Metastatic Pancreatic Carcinoma in the Ovary (tissue), 1 donor: ENCODE results near the genes PLXNA1 and MGLL.

GRCh38 chr3:126413563-126414061 is 18.9 kb downstream of the CFAP100 start:
- PRO-cap: no peak

GRCh38 chr3:126450414-126450982 is 25.2 kb downstream of the ZXDC start:
- PRO-cap: no peak

DNA sequence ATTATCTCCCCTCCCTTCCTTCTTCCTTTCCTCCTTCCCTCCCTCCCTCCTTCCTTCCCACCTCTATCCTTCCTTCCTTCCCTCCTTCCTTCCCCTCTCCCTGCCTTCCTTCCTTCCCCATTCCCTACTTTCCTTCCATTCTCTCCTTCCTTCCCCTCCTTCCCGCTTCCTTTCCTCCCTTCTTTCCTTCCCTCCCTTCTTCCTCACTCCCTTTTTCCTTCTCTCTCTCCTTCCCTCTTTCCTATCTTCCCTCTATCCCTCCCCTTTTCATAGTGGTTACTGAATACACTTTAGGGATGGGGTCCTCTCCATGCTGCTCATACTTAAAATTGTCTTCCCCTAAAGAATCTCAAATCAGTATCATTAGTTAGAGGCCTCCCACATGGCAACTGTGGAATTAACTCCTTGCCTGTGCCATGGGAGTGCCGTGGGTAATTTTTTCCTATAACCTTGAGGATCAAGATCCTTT is 40.5 kb upstream of the C3orf22 start:
- PRO-cap: no peak

DNA sequence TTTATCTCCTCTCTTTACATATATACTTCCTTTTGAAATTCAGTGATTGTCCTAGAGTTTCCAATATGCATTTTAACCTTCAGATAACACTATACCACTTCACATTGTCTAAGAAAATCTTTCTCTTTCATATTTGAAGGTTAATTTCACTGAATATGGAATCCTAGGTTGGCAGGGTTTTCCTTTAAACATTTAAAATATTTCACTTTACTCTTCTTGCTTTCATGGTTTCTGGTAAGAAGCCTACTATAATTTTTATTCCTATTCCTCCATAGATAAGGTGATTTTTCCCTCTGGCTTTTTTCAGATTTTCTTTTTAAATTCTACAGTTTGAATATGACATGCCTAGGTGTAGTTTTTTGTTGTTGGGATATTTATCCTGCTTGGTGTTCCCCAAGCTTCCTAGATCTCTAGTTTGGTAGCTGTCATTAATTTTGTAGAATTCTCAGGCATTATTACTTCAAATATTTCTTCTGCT is 42.1 kb upstream of the C3orf22 start:
- PRO-cap: no peak

- PRO-cap: no peak
These were observed 65.5 kb upstream of the PLXNA1 start for GRCh38 chr3:126917185-126917968.

DNA sequence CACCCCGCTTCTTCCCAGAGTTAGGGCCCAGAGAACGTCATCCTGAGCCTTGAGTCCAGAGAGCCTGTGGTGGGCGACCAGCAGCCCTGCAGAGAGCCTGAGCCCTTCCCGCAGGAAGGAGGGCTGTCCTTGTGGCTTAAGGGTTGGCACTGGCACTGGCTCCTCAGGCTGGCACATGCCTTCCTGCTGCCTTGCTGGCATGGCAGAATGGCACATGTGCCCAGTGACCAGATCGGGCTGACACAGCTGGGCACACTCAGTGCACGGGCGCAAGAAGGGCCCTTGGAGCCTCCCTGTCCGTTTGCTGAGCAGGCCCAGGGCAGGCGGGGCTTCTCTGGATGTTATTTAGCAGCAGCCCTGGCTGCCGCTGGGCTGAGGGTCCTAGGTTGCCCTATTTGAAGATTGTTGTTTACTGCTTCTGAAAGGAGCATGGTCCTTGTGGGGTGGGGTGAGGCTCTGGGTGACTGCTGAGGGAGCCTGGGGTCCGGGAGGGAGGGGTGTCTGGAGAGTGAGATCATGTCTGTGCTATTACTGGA is 50.3 kb upstream of the PLXNA1 start:
- PRO-cap: no peak

DNA sequence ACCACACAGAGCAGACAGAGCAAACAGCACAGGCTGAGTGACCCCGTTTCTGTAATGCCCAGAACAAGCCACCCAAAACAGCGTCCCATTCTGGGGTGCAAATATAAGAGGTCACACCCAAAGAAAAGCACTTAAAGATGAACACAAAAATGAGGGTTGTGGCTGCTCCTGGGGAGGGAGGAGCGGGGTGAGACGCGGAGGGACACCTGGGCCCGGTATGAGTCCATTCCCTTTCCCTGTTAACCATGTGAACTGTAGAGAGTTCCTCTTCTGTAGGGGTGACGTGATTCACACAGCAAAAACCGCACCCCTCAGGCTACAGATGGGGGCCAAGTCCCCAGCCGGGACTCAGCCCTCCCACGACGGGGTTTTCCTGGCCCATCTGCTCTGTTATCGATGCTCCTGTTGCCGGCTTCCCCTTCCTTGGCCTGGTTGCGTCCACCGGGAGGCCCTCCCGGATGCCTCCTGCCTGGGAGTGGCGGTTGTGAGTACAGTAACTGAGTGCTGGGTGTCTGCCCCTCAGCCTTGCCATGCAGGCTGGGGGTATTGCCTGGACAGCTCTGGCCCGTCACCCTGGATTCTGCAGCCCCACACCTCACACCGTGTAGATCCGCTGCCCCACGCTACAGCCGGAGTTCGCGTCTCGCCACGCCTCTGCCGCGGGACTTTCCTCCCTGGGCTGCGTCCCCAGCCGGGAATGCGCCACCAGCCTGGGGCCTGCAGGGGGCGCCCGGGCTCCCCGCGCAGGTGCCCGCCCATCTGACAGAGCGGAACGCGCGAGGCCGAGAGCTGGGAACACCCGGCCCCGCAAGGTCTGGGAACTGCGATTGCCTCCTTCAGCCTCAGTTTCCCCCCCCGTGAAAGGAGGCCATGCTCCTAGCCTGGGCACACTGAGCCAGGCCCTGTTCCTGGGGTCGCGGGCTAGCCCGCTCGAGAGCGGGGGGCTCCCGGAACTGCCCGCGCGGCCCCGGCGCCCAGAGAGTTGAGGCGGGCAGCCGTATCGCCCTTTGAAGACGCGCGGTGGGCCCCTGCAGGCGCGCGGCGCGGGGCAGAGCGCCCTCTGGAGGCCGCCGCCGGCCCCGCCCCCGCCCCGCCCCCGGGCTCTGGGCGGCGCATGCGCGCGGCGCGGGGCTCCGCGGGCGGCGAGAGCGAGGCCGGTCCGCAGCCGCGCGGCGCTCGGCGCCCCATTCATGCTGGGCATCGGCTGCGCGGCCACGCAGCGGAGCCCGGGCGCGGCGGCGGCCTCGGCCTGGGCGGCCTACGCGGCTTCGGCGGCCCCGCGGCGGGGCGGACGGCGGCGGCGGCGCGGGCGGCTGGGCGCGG is at the start of gene PLXNA1:
TSS of gene PLXNA1 (plus strand) at position 1,187 of the 1,323 bp plus-strand sequence.
- PRO-cap: bidirectional peak, plus-strand start at position 1,136 of the sequence, minus-strand start at position 1,020 of the sequence

GRCh38 chr3:127526641-127527179 is 63.8 kb downstream of the TPRA1 start:
- PRO-cap: no peak

GRCh38 chr3:127735814-127736627 is 63.3 kb downstream of the ABTB1 start:
- PRO-cap: no peak

DNA sequence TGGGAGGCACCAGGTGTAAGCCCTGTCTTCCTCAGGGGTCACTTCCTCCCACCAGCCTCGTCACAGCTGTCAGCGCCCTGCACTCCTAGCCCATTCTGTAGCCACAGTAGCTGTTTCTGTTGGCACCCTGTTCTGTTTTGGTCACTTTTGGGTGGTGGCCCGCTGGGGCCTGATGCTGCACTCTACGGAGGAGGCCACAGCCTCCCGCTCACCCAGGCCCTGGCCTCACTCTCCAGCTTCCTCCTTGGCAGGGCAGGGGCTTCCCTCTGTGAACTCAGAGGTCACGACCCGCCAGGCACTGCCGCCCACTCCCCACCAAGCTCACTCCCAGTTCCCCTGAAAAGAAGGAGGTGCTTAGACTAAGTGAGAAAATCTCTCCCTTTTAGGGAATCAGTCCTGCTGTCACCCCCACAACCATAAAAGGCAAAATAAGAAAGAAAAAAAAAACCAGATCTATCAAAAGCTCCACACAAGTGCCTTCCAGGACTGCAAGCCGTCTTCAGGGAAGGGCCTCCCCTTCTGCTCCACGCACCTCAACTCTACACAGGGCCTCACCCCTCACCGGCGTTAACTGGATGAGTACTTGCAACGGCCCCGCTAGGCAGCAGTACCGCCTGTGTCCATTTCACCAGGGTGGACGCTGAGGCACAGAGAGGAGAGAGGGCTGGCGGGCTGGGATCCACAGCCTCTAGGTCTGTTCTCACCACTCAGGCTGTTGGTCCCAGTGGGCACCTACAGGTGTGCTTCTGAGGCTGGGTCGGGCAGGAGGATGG is 68.2 kb downstream of the MGLL start:
- PRO-cap: no peak

DNA sequence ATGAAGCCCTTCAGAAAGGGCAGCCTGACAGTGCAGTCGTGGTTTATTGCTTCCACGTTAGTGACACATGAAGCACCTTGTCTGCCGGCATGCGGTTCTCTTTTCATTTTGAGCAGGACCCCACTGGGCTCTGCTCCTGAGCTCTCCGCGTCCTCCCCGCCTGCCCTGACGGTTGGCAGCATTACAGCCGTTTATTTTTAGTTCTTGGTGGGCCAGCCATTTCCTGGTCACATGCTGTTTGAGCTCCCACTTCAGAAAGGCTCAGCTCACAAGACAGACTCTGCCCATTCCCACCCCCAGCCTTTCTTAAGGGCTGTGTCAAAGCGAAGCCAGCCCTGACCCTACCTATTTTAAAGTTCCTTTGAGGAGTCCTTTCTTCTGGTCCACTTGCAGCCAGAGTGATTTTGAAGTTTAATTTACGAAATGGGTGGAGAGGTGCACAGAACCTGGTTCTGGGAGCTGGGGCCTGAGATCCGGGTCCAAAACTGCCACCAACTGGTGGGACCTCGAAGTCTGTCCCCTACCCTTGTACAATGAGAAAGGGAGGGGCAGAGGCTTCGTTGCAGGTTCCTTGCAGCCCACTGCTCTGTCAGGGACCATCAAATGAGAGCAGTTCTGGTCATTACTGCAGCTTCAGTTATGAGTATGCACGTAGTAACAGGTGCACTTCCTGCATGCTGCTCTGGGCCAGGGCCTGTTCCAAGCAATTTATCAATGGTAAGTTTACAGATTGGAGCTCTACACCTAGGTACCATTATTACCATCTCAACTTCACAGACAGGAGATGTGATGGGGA is 60.0 kb downstream of the MGLL start:
- PRO-cap: unidirectional peak, minus-strand start at position 167 of the sequence

DNA sequence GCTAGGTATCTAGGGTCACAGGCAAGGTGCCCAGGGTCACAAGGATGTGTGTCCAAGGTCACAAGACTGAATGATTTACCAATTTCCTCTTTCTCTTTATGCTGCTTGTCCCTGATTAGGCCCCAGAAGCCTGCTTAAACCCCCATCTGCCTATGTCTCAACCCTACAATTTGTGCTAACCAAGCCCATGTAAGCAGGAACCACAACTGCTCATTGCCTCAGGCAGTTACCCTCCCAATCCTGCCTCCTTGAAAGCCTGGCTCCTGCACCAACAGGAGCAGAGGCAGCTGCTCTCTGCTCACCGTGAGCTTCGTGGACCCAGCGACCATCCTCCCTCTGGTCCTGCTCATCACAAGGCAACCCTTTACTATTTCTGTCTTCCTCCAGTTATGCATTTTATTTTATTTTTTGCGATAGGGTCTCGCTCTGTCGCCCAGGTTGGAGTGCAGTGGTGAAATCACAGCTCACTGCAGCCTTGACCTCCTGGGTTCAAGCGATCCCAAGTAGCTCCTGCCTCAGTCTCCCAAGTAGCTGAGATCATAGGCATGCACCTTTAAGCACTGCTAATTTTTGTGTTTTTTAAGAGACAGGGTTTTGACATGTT is 51.3 kb downstream of the MGLL start:
- PRO-cap: no peak

DNA sequence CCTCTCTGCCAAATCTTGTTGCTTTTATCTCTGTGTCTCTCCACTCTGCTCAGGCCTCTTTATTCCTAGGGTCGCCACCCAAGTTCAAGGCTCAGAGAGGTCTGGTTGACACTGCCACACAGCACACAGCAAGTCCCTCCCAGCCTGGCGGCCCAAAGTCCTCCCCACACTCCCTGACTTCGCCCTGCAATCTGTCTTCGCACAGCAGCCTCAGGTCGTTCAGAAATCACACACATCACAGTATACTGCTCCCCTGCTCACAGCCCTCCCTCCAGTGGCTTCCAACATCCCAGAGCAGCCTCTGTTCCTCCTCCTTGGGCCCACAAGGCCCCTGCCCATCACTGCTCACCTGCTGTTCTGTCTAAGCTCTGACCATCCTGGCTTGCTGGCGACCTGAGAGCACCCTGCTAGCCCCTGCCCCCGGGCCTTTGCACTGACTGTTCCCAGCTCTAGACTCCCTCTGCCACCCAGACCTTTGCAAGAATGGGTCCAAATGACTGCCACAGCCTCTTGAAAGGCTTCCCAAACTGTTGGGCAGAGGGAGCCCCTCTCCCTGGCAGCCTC is 48.4 kb downstream of the MGLL start:
- PRO-cap: no peak

DNA sequence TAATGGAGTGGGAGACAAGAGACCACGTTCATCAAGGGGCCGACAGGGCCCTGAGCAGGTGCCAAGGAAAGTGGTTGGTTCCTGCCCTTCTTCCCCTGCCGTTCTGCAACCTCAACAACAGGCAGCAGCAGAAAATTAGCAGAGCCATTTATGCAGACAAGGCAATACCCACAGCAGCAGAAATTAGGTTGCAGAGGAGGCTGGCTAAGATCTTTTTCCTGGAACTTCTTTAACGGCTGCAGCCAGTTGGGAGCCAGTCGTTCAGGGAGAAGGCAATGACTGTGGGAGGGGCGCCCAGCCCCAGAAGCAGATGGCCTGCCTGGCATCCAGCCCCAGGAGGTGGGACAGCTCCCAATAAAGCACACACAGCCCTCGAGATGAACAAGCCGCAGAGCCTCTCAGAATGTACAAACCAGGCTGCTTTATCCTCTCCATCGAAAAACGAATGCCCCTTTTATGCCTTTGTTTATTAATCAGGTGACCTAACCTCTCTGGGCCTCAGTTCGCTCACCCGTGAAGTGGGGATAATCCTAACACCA is 36.0 kb downstream of the MGLL start:
- PRO-cap: bidirectional peak, plus-strand start at position 391 of the sequence, minus-strand start at position 105 of the sequence

GRCh38 chr3:127822094-127823294 is at the start of gene MGLL:
MGLL (minus strand) TSS chr3:127822515.
- PRO-cap: unidirectional peak, minus-strand start at chr3:127823218

GRCh38 chr3:128063707-128064448 is 11.6 kb downstream of the SEC61A1 start:
- PRO-cap: no peak

DNA sequence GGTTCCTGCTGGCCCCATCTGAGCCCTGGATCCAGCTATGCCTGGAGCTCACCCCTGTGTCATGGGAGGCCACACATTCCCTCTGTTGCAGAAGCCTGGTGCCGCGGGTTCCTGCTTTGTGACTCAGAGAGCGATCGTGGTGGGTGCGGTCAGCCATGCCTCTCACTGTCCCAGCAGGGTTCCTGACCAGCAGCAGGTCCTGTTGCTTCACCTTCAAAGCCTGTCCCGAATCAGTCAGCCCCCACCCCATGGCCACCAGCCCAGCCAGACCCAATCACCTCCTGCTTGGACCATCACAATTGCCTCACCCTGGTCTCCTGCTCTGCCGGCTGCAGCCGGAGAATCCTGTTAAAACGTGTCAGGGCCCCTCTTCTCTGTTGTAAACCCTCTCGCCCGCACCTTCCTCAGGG is 49.8 kb downstream of the DNAJB8 start:
- PRO-cap: no peak

- PRO-cap: unidirectional peak, plus-strand start at chr3:128432427
These were observed 34.3 kb downstream of the DNAJB8 start for GRCh38 chr3:128432168-128433020.

GRCh38 chr3:128480007-128480790 is 12.8 kb downstream of the GATA2 start:
- PRO-cap: no peak

DNA sequence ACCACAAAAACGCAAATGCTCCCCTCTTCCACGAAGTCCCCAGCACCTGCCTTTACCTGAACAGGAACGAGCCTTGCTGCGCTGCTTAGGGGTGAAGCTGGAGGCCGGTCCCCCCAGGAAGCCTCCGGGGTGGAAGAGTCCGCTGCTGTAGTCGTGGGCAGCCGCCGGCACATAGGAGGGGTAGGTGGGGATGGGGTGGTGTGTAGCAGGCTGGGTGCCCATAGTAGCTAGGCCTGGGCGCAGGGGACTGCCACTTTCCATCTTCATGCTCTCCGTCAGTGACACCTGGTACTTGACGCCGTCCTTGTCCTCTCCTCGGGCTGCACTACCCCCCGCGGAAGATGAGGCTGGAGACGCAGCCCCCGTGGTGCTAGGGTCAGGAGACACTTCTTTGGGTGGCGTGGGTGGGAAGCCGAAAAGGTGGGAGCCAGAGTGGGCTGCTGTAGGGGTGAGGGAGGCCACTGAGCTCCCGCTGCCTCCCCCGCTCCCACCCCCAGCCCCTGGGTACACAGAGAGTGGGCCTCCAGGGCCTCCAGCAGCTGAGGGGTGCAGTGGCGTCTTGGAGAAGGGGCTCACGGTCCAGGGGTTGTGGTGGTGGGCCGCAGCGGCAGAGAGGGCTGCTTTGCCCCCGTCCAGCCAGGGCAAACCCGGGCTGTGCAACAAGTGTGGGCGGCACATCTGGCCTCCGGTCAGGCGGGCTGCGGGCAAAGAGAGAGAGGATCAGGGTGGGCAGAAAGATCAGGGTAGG is 7.2 kb downstream of the GATA2 start:
- PRO-cap: no peak